Measurements from ENCODE around the gene CCL26.

DNA sequence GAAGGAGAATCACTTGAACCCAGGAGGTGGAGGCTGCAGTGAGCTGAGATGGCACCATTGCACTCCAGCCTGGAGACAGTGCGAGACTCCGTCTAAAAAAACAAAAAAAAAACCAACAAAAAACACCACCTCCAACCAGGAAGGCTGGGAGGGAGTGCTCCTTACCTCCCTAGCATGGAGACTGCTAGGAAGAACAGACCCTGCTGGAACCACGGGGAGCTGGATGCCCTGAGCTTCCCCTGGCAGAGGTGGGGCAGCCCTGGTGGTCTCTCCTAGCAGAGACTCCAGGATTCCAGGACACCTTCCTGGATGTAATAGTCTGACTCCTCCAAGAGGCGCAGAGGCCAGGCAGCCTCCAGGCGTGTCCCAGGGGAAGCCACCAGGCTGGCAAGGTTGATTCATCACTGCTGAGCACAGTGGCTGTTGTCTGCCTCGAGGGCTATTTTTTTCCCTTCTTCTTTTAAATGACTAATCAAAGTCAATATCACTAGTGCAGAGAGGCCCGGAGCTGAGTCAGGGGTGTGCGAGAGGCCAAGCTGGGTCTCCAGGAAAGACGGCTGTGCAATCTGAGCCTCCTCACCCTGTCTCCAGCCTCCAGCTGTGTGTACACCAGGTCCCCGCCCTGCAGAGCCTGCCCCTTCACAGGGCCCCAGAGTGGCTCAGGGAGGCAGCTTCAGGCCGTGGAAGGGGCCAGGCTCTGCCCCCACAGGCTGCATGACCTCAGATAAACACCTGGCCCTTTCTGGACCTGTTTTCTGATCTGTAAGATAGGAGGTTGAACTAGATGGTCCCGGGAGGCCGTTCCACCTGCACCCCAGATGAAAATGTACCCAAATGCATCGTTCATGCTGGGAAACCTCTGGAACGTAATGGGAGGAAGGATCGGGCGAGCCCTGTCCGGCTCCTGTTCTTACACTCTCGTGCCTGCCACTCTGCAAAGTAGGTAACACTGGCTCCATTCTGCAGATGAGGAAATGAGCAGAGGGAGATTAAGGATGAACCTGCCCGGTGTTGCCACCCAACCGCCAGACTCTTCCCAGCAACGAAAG is 3.8 kb downstream of the STX1A start:
- RRBS: no CpG with 5 or more reads among the region's 22 CpGs

DNA sequence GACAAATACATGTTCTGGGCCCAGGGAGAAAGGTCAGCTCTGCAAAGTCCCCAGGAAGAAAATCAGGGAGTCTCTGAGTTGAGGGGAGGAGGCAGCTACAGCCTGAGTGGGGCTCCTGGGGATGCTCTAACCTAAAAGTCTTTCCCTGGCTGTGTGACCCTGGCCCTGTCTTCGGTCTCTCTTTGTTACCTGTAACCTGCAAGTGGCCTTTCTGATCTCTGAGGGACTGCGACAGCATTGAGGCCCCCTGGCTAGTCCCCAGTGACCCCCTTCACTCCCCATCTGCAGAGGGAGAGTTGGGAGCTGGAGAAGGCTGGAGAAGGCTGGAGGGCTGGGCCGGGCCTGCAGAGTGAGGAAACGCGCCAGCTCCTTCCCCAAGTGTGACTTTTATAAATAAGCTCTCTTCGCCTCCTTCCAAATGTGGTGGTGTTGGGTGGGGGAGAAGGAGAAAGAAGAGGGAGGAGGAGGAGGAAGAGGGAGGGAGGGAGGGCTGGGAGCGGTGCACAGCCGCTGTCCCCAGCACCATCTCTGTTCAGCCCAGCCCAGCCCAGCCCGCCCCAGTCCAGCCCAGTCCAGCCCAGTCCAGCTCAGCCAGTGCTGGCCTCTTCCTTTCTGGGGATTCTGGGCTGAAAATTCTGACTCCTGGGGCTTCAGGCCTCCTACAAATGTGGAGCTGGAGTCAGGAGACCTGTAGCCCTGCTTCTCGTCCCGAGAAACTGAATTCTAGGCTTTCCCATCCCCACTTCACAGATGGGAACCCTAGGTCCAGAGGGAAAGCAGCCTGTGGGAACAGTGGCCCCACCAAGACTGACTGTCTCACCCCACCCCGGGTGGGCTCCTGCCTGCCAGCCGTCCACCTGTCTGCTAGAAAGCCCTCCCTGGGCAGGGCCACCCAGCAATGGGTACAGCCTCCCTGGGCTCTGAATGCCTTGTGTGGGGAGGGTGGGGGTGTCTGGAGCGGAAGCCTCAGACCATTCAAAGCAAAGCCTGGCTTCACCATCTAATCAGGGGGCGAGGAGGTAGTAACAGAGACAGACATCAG is 2.4 kb downstream of the STX1A start:
- RRBS: no CpG with 5 or more reads among the region's 15 CpGs

DNA sequence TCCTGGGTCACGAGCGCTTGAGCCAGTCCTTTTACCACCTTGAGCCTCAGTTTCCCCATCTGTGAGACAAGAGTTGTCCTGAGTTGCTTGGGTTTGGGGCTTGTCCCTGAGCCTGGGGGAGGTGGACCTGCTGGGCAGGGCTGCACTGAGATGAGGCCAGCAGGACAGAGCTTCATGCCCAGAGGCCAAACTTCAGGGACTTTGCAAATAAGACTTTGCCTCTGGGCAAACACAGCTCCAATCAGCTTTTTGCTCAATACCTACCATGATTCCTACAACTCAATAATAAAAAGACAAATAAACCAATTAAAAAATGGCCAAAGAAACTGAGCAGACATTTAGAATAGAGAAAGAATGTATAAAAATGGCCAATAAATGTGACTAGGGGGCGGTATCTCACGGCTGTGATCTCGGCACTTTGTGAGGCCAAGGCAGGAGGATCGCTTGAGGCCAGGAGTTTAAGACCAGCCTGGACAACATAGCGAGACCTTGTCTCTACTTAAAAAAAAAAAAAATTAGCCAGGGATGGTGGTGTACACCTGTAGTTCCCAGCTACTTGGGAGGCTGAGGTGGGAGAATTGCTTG is 4.3 kb upstream of the CLDN3 start:
- RRBS: no CpG with 5 or more reads among the region's 7 CpGs

DNA sequence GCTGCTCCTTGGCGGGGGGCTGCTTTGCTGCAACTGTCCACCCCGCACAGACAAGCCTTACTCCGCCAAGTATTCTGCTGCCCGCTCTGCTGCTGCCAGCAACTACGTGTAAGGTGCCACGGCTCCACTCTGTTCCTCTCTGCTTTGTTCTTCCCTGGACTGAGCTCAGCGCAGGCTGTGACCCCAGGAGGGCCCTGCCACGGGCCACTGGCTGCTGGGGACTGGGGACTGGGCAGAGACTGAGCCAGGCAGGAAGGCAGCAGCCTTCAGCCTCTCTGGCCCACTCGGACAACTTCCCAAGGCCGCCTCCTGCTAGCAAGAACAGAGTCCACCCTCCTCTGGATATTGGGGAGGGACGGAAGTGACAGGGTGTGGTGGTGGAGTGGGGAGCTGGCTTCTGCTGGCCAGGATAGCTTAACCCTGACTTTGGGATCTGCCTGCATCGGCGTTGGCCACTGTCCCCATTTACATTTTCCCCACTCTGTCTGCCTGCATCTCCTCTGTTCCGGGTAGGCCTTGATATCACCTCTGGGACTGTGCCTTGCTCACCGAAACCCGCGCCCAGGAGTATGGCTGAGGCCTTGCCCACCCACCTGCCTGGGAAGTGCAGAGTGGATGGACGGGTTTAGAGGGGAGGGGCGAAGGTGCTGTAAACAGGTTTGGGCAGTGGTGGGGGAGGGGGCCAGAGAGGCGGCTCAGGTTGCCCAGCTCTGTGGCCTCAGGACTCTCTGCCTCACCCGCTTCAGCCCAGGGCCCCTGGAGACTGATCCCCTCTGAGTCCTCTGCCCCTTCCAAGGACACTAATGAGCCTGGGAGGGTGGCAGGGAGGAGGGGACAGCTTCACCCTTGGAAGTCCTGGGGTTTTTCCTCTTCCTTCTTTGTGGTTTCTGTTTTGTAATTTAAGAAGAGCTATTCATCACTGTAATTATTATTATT is 1.2 kb downstream of the CLDN4 start:
- RRBS: no CpG with 5 or more reads among the region's 21 CpGs

GRCh38 chr7:73895086-73895744 is 34.3 kb downstream of the TMEM270 start:
- RRBS: no CpG with 5 or more reads among the region's 14 CpGs

DNA sequence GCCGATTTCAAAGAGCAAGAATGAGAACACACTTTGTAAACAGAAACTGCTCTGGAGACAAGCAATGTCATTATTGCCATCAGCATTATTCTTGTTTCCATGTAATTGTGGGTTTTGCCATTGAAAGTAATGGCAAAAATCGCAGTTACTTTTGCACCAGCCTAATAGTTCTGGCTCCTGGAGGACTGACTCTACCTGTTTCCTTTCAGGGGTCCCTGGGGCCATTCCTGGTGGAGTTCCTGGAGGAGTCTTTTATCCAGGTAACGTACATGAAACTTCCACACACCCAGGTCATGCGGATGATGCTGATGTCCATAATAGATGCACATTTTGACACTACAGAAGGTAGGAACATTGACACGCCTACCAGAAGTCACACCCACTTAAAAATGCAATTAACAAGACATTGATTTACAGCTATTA is 7.2 kb downstream of the ELN start:
- RRBS: no CpG with 5 or more reads among the region's 5 CpGs

DNA sequence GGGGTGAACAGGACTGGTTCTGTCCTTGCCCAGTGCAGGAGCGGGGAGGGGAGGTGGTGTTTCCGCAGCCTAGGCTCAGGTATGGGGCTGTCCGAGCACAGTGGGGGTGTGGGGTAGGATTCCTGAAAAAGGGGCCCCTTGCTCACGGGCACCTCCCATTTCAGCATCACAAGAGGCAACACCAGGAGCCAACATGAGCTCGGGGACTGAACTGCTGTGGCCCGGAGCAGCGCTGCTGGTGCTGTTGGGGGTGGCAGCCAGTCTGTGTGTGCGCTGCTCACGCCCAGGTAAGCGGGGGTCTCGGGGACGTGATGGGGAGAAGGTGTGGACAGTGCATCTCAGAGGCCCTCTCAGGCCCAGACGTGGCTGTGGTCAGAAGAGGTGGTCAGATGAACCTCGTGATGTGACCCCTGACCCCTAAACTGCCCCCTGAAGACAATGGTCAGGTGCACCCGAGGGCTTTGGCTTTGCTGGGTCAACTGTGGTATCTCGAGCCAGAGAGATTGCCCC is 6.0 kb downstream of the LAT2 start:
- RRBS: no CpG with 5 or more reads among the region's 16 CpGs

DNA sequence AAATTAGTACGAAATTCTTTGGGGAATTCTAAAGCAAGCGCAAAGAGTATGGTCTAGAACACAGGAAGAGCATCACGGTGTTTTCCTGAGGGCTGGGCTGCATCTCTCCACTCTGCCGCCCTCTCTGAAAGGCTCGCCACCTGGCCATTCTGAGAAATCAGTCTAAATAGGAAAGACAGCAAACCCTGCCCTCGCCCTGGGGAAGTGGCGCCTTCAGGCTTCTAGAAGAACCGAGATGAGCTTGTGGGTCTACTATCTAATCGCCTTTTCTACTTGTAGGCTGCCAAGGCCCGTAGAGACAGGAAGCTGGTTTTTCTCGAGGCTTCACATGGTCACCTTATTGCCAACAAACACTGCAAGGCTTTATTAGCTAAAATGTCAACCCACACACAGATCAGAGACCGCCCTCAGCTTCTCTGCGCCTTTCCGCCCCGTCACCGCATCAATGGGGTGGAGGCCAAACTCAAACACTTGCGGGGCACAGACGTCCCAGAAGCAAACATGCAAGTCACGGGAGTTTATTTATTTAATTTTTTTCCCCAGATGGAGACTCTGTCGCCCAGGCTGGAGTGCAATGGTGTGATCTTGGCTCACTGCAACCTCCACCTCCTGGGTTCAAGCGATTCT is 21.5 kb downstream of the LAT2 start:
- RRBS: no CpG with 5 or more reads among the region's 21 CpGs

DNA sequence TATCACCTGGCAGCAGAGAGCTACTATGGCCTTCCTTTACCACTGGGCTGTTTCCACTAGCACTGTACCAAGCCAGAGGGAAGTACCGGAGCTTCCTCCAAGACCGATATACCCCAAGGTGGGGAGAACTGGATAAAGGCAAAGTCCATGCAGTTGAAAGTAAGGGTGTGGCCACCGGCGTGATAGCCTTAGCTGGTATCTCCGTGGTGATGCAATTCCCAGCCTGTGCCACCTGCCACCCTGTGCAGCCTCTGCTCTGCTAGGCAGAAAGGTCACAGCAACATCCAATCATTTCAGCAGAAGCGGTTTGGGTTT is 4.3 kb upstream of the CLIP2 start:
- RRBS: 64% methylated on average over 3 of the region's 6 CpGs

- RRBS: 94% methylated on average over 11 of the region's 57 CpGs
These were observed 49.2 kb downstream of the CLIP2 start for GRCh38 chr7:74338179-74339077.

DNA sequence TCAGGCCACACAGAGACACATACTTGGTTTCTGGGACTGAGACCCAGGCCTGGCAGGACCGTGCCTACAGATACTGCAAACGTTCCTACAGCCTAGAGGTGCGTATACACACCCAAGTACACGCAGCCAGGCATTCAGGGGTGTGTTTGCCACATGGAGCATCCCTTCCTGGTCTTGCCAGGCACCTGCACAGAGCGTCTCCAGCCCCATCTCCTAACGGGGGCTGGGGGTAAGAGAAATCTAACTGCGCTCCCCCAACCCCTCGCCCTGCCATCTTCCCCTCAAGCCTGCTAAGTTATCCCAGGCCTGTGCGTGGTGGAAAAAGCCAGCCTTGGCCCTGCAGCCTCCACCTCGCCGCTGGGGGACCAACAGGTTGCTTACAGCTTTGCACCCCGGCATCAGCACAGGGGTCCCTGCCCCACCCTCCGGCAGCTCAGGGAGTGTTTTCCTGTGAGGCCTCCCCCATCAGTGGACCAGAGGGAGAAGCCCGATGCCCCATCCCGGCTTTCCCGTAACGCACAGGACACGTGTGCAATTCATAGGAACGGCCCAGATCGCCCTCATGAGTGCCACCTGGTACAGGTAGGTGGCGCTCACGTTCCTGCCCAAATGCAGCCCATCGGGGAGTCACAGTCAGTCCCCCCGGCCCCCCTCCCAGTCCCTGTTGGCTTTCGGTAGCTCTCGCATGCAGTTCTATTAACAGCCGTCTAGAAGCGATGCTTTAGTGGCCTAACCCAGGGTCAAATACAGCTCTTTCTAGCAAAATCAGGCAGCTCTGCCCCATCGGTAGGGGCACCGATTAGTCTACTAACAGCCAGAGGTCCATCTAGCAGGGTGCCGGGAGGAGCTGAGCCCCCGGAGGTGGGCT is 48.6 kb upstream of the GTF2IRD1 start:
- RRBS: 72% methylated on average over 4 of the region's 32 CpGs

- RRBS: no CpG with 5 or more reads among the region's 31 CpGs
These were observed 12.6 kb downstream of the GTF2IRD1 start for GRCh38 chr7:74466034-74467043.

- RRBS: 47% methylated on average over 2 of the region's 15 CpGs
These were observed 29.6 kb upstream of the GTF2I start for GRCh38 chr7:74627643-74628657.

DNA sequence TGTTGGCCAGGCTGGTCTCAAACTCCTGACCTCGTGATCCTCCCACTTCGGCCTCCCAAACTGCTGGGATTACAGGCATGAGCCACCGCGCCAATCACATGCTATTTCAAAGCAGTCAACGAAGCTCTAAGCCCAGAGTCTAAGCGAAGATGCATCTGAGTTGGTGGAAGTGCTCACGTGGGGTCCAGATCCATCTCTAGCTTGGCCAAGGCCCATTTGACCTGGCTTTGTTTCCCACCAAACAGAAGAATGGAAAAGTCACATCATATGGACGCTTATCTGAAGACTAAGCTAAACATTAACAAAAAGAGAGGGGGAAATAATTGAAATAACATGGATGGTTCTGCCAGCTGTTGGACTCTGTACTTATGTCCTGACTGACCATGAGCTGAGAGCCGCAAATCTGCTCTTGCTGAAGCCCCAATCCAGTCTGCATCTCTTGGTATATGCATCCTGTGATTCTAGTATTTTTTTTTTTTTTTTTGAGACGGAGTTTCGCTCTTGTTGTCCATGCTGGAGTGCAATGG is 3.7 kb upstream of the GTF2I start:
- RRBS: no CpG with 5 or more reads among the region's 11 CpGs

DNA sequence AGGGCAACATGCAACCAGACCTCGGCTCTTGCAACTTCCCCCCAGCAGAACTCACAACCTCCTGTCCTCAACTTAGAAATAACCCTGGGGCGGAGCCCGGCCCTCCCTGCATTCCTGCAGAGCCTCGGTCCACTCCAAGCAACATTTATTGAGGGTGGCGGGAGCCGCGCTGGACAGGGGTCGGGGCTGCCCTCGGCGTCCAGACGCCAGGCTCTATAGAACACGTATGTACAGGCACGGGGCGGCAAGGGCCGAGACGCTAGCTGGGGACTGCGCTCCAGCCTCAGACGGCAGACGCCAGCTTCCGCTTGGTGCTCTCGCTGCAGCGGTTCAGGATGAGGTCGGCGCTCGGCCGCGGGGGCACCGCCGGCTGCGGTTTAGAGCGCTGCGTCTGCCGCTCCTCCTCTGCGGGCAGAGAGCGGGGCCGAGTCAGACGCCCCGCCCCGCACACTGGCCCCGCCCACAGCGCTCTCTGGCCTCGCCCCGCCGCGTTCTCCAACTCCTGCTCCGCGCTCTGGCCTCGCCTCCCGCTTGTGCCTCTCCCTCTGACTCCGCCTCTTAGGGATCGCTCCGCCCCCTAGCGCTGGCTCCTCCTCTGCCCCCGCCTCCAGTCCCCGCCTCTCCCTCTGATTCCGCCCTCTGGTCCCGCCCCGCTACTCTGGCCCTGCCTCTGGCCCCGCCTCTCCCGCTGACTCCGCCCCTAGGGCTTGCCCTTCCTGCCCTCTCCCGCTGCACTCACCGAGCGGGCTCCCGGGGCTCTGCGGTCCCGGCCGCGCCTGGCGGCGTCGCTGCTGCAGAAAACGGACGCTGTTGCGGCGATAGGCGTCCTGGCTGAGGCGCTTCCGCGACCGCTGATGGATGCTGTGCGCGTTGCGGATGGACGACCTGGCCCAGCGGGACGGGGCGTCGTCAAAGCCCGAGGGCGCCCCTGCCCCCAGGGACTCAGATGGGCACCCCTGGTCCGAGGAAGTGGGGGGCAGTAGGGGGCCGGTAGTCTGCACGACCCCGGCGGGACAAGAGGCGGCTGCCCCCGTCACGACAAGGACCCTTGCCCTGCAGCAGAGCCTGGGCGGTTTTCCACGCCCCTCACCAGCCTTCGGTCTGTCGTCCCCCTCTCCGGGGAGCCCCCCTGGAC is 64.5 kb downstream of the GTF2IRD2B start:
- RRBS: no CpG with 5 or more reads among the region's 104 CpGs

GRCh38 chr7:75772070-75772516 is at the start of gene CCL26:
Gene CCL26 (minus strand): TSS chr7:75772211.
- RRBS: no CpG with 5 or more reads among the region's 7 CpGs

- RRBS: no CpG with 5 or more reads among the region's 4 CpGs
These were observed 12.9 kb downstream of the RHBDD2 start for GRCh38 chr7:75891792-75892133.

- RRBS: 2% methylated on average over 11 of the region's 53 CpGs
These were observed 647 bp upstream of the POR start for GRCh38 chr7:75914004-75915012.

DNA sequence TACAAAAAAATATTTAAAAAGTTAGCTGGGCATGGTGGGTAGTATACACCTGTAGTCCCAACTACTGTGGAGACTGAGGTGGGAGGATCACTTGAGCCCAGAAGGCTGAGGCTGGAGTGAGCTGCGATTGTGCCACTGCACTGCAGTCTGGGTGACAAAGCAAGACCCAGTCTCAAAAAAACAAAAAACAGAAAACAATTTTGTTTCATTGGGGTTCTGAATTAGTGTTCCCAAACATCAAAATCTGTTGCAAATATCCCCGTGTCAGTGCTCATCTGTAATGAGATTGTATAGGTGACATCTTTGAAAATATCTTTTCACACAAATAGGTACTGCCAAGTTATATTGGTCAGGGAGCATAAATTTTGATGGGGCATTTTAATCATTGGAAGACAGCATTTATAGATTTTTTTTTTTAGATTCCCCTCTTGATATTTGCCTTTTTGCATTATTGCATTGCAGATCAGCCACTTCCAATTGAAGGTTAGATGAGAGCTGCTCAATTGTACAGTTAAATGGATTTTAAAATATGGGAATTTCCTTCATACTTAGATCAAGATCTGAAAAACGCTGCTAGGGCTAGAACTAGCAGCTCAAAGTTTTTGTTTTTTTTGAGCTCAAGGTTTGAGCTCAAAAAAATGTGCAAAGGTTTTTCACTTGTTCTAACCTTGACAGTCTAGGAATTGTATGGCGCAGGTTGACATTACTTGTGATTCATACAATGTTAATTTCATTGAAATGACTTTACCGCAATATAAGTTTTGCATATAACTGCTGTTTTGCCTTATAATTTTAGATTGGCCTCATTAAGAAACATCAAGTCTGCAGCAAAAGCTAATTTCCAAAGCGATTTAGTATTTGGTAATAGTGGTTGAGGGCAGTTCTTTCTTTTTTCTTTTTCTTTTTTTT is 27.4 kb downstream of the POR start:
- RRBS: no CpG with 5 or more reads among the region's 6 CpGs

- RRBS: 81% methylated on average over 2 of the region's 36 CpGs
These were observed 28.1 kb downstream of the TMEM120A start for GRCh38 chr7:75965801-75967096.

All from cardiac fibroblast (primary cell).